Thoracic aorta endothelial cell (primary cell): ENCODE data around the genes GOLT1A, NFASC and TMEM81.

DNA sequence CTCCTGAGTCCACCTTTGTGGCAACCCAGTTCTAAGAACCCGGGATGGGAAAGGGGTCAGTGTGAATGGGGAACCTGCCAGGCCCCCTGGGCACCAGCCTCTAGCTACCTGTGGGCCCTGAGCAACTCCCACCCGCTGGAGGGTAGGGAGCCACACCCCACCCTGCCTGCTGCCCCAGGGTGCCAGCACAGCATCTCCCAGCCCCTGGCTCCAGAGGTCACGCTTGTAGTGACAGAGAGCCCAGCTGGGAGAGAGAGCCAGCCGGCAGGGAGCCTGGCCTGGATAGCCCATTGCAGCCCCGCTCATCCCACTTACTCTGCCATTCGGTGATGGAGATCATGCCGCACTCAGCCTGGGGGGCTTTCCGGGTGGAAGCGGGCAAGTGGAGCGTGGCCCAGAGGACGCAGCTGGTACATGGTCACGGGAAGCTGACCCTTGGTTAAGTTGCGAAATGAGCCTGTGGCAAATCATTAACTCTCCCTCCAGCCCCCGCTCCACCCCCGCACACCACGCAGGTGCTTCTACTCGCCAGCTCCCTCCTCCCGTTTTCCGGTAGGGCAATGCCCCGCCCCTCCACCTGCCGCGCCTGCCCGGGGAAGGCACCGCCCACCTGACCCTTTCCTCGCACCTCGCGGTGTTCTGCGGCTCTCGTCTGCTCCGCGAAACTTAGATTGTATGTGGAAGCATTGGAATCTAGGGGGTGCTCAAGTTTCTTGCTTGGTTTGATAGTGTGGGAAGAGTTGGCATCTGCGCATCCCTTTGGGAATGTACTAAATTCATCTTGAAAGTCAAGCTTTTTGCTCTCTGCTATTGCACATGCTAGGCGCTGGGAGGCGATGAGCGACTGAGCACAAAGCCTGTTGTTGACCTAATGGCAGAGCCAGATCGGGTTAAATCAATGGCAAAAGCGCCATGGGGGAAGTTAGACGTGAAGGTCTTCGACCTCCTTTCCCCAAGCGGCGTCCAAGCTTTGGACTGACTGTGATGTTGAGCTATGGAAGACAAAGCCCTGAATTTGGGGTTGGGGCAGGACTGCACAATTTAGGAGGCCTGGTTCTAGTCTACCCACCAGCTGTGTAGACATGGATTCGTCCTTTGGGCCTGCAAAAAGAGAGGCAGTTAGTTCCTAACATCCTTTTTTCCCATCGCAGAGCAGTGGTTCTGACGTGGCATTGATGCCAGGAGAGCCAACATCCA lies at the start of gene GOLT1A:
Gene GOLT1A, minus strand, starts transcription at position 422 of the 1,197 bp plus-strand sequence.
- CAGE, long polyA plus RNA: no peak

DNA sequence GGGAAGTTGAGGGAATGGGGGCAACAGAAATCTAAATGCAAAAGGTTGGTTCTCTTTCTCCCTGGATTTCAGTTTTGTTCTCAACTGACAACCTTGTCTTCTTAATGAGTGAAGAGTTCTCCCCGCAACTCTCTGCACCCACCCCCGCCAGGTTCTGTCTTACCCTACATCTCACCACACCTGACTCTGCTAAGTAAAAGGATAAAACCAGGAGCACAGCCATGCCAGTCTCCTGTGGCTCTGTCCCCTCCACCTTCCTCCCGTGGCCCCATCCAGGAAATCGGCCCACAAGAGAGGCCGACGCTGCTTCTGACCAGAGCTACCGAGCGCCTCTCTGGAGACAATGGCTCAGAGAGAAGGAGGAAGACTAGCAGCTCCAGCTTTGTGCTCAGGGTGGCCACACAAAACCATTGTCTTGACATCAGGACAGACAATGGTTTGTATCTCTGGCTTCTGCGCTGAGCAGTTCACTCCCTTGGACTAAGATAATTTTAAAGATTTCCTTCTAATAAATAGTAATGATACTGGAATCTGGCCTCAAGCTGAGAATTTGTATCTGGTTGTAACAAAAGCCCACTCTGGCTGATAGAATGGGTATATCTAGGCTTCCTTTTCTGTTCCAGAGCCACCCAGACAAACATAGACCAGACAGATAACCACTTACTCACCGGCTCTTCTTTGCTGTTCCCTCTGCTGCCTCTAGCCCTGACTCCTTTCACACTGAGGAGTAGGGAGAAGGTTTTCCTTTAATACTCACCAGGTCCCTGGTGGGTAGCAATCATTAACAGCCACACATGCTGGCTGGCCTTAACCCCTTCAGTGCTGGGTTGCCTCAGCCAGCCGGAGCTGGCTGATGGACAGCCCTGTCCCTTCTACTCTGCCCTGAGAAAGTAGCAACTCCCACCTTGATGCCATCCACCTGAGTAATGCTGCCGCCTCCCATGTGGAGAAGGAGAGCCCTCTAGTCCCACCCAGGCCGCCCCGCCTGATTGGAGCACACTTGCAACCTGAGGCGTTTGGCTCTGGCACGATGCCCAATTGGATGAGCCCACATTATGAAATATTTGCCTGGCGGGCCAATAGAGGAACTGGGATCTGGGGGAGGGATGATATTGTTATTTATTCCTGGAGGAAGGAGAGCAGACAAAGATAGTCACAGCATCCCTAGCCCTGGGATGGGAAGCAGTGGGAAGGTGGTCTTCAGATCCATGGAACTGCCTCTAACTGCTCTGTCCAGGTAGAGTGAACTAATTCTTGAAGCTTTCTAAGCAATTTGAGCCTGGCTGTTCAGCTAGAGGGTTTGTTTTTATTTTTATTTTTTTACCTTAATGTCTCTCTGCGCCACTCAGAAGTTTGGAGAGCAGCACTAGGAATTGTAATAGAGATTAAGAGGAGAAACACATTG lies 71.8 kb downstream of the PLEKHA6 start:
- CAGE, long polyA plus RNA: no peak

- CAGE, long polyA plus RNA: no peak
These were observed 28.2 kb downstream of the MDM4 start for GRCh38 chr1:204544375-204544814.

DNA sequence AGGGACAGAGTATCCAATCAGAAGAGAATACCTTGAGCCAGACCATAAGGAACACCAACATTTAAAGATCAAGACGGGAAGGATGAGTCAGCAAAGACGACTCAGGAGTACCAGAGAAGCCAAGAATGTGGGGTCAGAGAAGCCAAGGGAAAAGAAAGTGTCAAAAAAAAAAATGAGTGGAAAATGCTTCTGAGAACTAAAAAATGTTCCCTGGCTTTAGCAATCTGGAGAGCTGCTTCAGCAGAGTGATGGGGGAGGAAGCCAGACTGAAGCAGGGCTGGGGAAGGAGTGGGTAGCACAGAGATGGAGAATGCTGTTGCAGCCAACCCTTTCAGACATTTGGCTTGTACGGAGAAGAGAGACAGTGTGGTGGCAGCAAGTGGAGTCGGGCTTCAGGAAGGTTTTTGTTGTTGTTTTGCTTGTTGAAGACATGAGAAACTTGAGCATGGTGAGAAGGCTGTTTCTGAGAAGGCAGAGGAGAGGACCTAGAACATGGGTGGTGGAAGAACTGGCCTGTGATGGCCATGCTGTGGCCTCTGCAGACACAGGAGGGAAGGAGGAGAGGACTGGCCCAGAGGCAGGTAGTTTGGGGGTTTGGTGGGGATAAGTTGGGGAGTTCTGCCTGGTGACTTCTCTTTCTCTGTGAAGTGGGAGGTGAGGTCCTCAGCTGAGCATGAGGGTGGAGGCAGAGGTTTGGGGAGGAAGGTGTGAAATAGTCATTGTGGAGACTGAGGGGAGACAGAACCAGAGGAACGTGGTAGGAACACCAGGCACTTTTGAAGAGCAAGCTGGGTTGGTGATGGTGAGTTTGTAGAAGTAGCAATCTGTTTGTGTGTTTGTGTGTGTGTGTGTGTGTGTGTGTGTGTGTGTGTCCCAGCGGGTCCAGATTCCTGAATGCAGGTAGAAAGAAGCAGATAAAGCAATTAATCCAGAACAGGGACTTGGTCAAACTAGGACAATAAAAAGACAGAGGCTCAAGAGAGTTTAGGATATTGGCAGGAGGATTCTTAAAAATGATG lies 14.7 kb downstream of the LRRN2 start:
- CAGE, long polyA plus RNA: no peak

DNA sequence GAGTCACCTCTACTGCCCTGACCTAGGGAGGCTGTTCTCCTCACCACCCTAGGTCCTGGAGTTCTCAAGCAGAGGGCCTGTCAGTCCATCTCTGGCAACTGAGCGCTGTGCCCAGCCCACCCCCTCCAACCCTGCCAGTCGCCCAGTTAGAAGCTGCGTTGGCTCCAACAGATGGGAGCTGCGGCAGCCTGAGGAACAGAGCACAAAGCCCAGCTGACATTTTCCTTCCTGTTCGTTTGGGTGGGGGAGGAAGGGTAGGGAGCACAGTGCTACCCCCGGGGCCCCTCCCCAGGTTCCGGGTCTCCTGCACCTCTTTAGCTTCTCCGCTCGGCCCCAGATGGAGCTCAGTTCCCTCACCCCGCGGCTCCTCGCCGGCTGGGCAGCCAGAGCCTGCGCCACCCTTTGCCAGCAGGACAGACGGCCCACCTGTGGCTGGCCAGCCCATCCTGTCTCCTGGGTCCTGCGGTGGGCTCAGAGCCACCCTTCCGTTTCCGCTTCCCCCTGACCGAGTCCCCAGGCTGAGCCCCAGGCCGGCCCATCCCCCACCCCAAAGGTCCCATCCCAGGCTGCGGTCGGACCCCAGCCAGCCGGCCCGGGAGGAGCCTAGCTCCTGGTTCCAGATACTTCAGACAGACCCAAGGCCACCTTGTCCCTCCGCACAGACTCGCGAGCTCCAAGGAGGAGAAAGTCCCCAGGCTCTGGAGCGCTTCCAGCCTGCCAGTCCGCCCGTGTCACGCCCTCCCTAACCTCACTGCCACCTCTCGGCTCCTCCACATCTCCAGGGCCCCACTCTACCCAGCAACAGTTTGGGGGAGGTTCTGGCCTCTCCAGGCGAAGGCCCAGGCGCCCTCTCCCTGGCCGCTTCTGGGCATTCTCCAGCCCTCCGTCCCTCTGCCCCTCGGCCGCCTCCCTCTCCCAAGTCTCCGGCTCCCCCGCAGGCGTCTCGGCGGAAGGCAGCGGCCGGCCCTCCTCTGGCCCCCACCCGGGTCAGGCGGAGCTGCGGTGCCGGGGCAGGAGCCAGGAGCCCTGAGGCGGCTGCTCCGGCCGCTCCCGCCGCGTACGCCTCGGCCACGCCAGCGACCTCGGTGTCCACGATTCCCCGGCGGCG lies 1.0 kb downstream of the LRRN2 start:
- CAGE, long polyA plus RNA: no peak

DNA sequence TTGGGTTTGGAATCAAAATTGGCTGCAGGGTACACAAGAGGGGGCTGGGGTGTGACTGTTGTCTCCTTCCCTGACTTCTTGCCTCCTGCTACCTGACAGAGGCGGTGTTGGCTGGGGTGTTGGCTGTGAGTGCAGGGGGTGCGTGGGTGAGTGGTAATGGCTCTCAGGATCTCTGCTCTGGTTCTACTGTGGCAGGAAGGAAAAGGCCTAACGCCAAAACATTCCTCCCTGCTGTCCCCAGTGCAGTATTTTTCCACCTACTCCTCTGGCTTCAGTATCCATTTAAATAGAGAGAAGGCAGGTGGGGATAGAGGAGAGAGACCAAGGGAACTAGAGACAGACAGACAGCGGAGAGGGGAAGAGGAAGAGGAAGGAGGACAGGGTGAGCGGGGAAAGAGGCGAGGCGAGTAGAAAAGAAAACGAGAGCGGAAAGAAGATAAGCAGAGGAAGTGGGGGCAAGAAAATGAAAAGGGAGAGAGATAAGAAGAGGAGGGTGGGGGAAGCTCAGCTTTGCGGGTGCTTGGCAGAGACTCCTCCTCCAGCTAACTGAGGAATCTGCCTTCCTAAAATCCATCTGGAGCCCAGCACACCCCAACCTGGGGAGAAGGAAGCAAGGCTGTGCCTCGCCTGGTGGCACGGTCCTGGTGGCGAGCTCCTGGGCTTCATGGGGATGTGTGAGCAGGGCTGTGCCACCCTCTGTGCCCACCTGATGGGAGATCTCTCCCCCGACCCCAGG lies 20.9 kb upstream of the LRRN2 start:
- CAGE, long polyA plus RNA: no peak

- CAGE, long polyA plus RNA: no peak
These were observed 14.3 kb upstream of the NFASC start for GRCh38 chr1:204813963-204814747.

DNA sequence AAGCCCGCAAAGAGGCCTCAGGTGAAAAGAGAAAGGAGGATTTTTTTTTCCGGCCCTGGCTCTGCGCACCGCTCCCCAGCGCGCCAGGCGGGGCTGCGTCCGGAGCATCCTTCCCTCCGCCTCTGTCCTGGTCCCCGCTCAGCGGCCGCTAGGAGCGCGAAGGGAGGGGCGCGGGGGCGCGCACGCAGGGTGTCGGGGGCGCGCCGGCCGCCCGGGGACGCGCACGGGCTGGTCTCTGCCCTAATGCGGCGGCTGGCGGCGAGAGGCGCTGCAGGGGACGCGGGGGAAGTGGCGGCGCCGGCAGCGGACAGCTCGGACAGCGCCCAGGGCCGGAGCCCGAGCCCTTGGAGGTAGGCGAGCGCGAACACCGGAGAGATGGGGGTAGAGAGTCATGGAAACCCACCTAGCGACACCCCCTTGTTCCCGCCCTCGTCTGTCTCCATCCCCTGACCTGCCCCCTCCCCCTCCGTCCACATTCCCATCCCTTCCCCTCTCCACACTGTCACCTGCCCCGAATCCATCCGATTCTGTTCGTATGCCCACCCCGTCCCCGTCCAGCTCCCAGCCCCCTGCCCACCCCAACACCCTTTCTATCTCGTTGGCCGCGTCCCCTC lies at the start of gene NFASC:
Gene NFASC, plus strand, starts transcription at position 220 of the 614 bp plus-strand sequence.
- CAGE, long polyA plus RNA: no peak

- CAGE, long polyA plus RNA: no peak
These were observed at the start of gene TMEM81 for GRCh38 chr1:205084224-205084800. Gene TMEM81, minus strand, starts transcription at chr1:205084460.

DNA sequence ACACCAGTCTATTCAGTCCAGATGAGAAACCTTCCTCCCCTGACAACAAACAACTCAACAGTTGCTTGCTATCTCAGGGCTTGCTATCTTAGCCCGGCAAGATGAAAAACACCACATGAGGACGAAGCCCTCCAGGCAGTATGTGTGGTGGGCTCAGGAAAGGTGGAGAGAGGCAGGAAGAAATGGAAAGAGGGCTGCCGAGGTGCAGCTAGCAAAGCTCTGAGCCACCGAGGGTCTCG lies 8.4 kb downstream of the NUAK2 start:
- CAGE, long polyA plus RNA: no peak

- CAGE, long polyA plus RNA: no peak
These were observed 19.5 kb upstream of the KLHDC8A start for GRCh38 chr1:205376180-205376694.

- CAGE, long polyA plus RNA: no peak
These were observed 16.8 kb upstream of the LEMD1 start for GRCh38 chr1:205438409-205439202.

DNA sequence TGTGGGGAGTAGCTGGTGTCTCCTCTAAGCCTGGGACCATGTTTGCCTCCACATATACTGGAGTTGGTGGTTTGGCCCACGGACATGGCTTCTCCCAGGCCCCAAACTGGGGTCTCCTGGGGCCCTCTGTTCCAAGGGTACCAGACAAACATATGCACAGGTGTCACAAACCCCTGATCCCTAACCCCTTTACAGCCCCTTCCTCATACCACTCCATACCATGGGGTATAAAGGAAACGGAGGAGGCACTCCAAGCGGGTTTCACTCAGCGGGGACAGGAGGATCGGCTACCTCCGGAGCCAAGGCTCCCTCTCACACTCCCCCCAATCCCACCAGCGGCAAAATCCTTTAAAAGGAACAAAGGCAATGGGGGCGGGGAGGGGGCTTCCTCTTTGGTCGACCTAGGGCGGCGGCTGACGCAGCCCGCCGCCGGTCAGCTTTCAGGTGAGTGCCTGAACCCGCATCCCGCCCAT lies 504 bp downstream of the BLACAT1 start:
- CAGE, long polyA plus RNA: no peak

DNA sequence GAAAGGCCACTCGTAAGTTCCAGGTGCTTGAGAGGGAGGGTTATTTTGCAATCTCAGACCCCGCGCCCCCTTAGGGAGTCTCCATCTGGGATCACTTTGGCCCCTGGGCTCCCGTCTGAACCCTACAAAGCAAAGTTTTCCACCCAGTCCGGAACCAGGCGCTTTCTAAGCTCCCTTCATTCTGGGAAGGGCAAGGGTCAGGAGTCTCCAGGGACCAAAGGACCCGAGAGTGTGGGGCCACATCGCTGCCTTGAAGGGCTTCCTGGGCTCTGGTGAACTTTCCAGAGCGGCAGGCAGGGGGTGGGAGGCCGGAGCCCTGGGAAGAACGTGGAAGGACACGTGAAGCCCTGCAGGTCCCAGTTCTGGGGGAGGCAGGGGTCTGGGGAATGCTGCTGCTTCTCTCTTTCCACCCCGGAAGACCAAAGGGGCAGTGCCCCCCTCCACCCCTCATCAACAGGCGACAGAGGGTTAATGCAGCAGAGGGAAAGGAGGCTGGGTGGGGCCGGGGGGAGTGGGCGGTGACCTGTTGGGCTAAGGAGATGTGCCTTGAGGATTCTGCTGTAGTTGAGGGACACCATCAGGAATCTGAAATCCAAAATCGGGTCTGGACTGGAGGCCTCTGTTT lies 673 bp downstream of the CDK18 start:
- CAGE, long polyA plus RNA: no peak

DNA sequence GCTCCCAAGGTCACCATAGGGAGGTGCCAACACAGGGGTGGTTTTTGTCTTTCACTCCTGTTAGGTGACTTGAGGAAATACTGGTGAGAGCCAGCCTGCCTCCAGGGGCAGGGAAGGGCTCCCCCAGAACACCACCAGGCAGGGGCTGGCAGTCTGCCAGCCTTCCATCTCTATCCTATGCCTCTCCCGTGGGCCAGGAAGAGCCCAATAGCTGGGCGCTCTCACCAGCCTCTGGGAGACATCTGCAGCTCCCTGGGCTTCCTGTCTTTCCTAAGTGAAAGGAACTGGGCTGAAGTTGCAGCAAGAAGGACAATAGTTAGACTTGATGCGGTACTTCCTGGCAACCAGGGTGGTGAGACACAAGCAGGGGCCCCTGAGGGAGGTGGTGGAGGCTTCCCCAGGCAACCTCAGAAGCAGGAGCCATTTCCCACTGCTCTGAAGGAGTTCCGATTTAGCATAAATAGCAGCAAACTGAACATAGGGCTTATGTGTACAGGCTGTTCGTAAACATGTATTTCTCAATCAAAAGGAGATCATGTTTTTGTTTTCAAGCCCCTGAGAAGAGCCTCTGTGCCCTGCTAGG lies 14.1 kb downstream of the MFSD4A start:
- CAGE, long polyA plus RNA: no peak

GRCh38 chr1:205591518-205592562 lies 23.0 kb downstream of the MFSD4A start:
- CAGE, long polyA plus RNA: no peak

DNA sequence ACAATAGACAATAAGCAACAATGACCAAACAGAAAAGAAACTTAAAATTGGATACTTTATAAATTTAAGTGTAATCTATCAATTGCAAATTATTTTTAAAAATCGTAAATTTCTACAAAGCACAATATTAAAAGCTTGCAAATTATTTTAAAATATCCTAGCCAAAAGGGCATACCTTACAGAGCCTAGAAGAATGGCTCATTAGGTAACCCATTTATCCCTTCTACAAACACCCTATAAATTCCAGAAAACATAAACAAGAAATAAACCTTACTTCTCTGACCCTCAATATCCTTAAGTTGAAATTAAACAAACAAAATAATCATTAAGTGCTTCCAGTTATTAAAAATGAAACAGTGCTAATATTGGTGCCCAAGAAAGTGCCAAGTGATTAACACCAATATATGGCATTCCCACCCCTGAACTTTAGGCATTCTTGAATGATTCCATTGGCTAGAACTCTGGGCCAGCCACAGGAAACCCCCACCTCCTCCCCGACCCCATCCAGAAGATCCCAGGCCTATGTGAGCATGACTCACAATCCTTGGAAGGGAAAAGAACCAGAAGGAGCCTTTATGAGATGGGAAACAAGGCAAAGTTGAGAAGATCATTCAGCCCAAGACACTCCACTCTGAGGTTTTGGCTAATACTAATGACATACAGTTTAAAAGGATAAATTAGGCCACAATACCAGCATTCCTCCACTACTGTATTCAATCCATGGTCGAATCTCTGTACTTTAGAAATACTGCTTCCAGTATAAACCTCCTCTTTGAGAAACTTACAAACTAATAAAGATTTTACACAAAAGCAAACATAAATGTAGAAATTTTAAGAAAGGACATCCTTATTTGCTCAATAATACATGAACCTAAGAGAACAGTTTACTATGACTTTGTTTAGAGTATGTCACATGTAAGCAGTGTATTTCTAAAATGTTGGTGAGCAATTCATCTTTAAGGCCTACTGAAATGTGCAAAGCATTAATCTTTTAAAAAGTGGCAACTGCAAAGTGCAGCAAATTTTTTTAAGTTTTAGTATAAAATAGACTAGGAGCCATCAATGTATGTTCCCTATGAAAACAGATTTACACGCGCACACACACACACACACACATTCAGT lies 21.8 kb downstream of the ELK4 start:
- CAGE, long polyA plus RNA: no peak

DNA sequence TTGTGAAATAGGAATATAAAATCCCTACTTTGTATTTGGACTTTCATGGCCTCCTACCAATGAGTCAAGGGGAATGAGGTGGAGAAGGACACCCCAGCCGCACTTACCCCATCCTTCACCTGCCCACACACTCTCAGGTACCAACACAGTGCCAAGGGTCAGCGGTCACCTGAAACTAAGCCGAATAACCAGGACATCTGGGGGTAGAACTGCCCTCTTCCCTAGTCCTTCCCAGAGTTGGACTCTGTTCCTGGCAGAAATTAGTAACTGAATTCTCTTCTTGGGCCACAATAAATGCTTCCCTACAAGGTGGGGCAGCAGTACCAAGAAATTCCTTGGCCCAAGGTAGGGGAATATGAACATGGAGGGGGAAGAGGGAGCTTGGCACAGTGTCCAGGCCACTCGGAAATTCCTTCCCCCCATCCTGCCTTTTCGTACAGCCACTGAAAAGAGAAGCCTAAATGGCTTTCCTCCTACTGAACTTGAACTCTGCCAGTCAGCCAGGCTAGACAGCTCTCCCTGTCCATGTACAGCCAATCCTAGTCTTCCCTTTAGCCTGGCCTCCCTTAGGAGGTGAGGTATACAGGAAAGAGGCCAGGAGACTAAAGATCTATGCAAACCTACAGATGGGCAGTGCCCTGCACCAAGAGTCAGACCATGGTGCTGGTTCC lies 7.2 kb downstream of the SLC45A3 start:
- CAGE, long polyA plus RNA: no peak

- CAGE, long polyA plus RNA: no peak
These were observed 2.0 kb downstream of the NUCKS1 start for GRCh38 chr1:205748061-205748391.

GRCh38 chr1:205857770-205858488 lies 8.0 kb upstream of the PM20D1 start:
- CAGE, long polyA plus RNA: no peak